A673 (cell line): ENCODE results near the gene LRRC42.

- PRO-cap = no peak
Observed at GRCh38 chr1:52813237-52814167, 29.1 kb upstream of the ZYG11A start.

- PRO-cap = no peak
Observed at GRCh38 chr1:52914336-52914904, 7.1 kb downstream of the ECHDC2 start.

GRCh38 chr1:53024949-53025469 lies 37.0 kb upstream of the PODN start:
- PRO-cap = no peak

- PRO-cap = no peak
Observed at GRCh38 chr1:53092992-53093263, 30.9 kb downstream of the PODN start.

- PRO-cap = no peak
Observed at GRCh38 chr1:53294514-53295018, 33.3 kb downstream of the LRP8 start.

GRCh38 chr1:53367867-53368483 lies 40.1 kb upstream of the LRP8 start:
- PRO-cap = no peak

DNA sequence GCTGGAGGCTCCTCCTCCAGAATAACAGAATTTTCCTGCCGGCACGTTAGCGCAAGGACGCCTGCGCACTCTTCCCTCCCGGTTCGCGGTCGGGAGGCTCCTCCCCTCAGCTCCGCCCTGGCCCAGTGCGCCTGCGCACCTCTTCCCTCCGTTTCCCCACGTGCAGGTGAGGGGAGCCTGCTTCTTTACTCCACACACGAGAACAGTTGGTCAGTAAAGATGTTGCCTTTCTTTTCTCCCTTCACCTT lies 1.1 kb downstream of the DMRTB1 start:
- PRO-cap = no peak

- PRO-cap = no peak
Observed at GRCh38 chr1:53526740-53527142, 67.5 kb downstream of the DMRTB1 start.

DNA sequence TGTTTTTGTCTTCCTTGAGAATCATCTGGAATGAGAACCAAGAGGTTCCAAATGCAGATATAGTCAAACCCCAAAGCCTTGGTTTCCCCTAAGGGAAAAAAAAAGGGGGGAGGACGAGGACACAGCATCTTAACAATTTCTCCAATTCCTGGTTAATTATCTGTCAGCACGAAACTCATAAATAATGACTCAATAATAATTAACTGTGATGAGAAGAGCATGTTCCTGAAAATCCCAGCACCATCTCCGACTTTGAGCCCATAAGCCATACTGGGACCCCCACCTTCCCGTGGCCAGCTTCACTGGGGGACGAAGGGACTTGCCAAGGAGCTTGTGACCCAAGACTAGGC lies 2.1 kb downstream of the GLIS1 start:
- PRO-cap = no peak

DNA sequence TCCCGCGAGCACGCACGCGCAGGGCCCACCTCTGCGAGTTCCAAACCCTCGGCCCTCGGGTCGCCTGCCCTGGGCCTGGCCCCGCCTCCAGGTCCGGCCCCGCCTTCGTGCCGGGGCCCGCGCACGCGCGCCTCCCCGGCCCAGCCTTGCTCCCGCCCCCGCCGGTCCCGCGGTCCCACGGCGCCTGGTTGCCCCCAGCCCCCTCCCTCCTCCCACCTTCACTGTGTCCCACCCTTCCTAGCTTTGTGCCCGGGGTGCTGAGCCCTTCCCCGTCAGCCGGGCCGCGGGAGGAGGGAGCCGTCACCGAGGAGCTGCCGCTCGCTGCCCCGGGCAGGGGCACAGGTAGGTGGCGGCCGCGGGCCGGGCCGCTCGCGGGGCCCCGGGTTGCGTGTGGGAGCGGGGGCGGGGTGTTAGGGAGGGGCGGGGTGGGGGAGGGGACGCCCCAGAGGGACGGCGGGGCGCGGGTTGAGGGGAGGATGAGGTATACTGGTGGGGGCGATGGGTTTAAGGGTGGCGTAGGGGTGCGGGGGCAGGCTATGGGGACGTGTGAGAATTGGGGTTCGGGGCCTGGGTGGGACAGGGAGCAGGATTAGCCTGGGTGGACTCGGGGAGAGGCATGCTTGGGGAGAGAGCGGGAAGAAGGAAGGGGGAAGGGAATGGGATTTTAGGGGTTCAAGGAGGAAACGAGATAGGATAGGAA lies at the start of gene LRRC42:
Gene LRRC42 (plus strand): TSS at position 143 of the 700 bp plus-strand sequence.
- PRO-cap = bidirectional peak, plus-strand start at position 335 of the sequence, minus-strand start at position 344 of the sequence

GRCh38 chr1:53957085-53957526 lies 11.0 kb downstream of the LRRC42 start:
- PRO-cap = no peak

GRCh38 chr1:54094218-54094719 lies 40.9 kb downstream of the TCEANC2 start:
- PRO-cap = no peak

DNA sequence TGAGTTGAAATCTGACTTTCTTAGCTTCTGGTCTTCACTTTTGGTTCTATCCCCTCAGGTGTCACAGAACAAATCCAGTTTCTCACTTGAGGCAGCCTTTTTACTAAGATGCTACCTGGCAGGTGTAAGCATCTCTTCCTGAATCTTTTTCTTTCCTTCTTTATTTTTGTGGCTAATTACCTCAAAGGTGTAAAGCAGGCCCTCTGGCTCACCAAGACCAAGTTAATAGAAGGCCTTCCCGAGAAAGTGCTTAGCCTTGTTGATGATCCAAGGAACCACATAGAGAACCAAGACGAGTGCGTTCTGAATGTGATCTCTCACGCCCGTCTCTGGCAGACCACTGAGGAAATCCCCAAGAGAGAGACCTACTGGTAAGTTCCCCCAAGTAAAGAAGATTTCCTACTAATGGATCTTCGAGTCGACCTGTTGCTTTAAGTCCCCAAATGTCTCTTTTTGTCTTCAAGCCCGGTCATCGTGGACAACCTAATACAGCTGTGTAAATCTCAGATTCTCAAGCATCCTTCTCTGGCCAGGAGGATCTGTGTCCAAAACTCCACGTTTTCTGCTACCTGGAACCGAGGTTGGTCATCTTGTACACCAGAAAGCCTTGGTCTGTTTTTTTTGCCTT lies 5.0 kb downstream of the MRPL37 start:
- PRO-cap = no peak

DNA sequence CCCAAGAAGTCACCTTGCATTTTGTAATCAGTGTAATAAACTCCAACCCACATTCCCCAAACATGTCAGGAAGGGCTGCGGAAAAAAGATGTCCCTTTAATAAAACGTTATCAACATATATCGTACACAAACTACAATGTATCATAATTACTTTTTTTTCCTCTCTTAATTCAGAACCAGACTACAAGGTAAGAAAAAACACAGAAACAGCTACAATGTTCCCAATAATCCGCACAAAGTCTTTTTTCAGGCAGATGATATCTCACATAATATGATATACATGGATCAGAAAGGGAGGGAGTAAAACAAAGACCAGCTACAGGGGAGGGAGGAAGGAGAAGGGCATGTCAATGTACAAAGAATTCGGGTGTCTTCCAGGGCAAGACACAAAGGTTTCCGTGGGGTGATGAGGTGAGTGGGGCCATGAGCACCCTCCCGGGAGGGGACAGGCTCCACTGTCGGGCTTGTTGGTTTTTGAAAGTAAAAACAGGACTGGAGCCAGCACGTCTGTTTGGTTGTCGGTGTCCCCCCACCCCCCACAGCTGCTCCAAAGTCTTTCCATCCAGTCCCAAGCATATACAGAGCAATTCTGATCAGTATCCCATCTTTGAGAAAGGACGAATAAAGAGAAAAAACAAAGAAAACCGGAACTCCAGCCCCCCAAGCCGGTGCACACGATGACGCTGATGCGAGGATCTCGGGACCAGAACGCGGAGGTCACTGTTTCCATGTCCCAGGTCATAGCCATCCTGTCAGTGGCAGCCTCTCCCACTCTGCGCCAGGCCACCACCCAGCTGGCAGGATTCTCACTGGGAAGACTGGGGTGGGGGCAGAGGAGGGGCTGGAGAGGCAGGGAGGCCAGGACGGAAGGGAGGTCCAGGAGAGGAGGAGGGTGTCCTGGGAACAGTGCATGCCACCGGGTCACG lies 25.7 kb downstream of the MRPL37 start:
- PRO-cap = no peak

DNA sequence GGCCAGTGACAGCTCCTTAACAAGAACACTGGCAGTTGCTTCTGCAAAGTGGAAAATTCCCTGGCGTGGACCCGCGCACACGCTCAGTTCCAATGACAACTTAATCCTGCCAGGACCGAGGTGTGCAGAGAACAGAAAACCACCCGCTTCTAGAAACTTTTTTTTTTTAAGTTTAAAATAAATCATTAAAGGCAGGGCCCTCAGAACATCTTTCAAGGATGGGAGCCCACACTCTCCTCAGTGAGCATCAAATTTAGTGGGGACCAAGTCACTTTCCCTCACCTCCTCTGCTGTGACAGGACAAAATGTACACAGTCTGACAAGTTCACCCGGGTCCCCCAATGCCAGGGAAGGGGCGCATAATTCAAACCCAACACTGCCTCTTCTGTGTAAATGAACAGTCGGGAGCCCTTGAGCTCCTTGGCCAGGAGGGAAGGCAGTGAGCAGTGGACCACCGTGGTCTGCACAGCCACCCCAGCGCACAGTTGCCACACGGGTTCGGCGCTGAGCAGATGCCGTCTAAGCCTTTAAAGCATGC lies 91.1 kb downstream of the MRPL37 start:
- PRO-cap = no peak

DNA sequence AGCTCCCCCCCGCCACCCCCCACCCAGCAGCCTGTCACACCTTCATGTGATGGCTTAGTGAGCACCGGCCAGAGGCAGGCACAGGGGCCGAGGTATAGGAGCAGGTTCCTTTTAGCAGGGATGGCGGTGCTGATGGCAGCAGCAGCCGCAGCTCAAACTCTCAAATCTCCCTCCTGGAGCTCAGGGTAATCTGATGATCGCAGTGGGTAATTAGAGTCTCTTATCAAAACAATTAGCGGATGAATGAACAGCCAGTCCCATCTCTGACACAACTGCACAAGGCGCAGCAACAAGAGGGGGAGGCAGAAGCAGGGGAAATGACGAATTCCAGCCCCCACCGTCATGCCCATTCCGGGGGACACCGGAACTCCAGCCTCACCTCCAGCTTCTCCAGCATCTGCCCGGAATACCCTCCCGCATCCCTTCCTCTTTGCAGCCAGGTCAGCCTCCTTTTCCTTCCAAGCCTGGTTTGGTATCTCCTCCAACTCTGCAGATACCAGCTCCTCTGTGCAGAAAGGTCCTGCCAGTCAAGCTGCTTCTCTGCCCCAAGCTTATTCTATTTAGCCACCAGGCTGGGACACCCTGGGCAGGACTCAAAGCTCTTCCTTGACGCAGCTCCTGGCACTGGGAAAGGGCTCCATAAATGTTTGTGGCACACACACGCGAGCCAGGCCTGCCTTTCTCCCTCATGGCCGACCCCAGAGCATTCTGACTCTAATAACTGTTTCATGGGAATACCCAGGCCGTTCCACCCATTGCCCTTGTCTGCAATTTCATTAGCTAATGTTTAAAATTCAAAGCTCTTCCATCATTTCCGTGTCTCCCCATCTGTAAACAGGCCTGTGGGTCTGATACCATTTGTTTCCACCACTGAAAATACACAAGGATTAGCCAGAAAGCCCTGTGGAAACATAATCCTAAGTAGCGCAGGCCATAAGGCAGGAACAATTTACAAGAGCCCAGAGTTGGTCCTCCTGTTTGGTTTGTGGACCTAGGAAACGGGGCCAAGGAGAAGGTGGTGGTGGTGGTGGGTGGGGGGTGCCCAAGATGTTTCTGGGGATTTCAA lies 126.3 kb downstream of the MRPL37 start:
- PRO-cap = no peak

GRCh38 chr1:54347944-54348931 lies 148.3 kb downstream of the MRPL37 start:
- PRO-cap = no peak

- PRO-cap = no peak
Observed at GRCh38 chr1:54399601-54400346, 148.3 kb upstream of the ACOT11 start.

GRCh38 chr1:54463551-54464025 lies 84.4 kb upstream of the ACOT11 start:
- PRO-cap = no peak

DNA sequence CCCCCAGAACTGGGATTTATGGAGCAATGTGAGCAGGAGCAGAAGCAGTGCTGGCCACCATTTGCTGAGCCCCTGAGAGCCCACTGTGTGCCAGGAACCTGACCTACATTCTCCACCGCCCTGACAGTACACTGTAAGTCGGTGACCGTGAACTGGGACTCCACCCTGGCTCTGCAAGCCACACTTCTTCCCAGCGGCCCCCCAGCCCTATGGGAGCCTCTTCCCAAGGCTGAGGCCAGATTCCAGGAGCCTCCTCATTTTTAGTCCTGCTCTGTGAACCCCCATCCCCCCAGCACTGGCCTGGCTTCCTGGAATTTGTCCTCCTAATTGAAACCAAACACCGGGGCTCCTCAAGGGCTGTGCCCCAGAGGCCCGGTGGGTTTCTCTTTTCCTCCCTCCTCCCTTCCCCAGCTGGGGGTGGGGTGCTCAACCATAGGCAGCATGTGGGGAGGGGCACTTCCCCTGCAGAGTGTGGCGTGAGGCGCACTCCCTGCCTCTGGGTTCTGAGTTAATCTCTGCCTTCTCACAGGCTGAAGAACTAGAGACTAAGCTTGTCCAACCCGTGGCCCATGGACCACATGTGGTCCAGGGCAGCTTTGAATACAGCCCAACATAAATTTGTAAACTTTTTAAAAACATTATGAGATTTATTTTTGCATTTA lies 67.6 kb upstream of the ACOT11 start:
- PRO-cap = no peak